Osteoblast (primary cell): ENCODE measurements around the genes TOX4 and OR10G2.

DNA sequence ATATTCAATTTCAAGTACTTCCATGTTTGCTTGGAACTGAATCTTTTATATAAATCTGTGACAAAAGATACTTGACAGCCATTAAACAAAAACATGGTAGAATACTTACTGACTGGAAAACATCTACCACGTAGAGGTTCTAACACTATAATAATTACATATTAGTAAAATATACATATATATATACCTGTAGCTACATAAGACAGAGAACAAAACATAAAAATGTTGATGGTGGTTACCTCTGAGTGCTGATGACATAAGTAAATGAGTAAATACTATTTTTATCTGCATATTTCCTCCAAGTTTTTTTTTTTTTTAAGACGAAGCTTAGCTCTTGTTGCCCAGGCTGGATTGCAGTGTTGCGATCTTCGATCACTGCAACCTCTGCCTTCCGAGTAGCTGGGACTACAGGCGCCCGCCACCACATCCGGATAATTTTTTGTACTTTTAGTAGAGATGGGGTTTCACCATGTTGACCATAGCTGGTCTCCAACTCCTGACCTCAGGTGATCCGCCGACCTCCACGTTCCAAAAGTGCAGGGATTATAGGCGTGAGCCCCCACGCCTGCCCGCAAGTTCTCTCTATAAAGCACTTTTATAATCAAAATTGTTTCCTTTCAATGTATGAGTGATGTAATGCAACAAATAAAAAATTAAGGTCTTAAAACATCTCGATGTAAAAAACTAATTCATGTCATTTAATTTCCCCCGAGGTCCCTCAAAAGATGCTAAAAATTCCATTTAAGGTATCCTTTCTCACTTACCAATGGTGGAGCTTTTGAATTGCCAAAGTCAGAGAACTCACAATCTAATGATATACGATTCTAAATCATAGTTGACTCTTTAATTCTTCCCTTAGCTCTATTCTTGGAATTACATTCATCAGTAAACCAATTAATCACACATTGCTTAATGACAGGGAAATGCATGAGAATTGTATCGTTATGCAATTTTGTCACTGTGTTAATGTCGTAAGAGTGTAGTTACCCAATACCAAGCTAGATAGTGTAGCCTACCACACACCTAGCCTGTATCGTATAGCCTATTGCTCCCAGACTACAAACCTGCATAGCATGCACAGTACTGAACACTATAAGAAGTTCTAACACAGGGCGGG, 25.2 kb downstream of the HNRNPC start:
- CAGE, long polyA plus RNA: no peak
- RRBS: no CpG with 5 or more reads among the region's 21 CpGs

- CAGE, long polyA plus RNA: no peak
- RRBS: no CpG with 5 or more reads among the region's 8 CpGs
Observed at GRCh38 chr14:21249475-21250184, 19.6 kb downstream of the HNRNPC start.

DNA sequence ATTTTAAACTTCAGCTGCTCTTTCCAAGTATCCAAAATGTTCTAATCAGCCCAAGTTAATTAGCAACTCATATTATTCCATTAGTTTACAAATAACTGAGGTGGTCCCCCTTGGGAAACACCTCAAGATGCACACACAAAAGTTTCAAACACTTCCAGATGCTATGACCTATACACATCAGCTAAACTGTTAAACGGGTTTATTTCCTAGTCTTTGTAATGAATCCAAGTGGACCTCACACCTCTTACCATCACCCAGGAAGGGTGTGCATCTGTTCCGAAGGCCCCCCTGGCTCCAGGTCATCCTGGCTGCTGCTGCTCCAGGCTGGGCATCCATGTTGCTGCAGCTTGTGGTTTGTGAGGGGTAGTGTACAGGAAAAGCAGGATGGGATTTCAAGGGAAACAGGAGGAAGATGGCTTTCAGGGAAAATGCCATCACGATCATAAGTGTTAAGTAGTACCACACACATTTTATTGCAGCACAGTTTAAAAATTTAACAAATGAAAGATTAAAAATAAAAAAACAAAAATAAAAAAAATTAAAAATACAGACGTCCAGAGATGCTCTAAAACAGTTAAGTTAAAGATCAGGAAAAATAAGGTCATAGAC, 6.8 kb downstream of the HNRNPC start:
- CAGE, long polyA plus RNA: no peak
- RRBS: no CpG with 5 or more reads among the region's 4 CpGs

DNA sequence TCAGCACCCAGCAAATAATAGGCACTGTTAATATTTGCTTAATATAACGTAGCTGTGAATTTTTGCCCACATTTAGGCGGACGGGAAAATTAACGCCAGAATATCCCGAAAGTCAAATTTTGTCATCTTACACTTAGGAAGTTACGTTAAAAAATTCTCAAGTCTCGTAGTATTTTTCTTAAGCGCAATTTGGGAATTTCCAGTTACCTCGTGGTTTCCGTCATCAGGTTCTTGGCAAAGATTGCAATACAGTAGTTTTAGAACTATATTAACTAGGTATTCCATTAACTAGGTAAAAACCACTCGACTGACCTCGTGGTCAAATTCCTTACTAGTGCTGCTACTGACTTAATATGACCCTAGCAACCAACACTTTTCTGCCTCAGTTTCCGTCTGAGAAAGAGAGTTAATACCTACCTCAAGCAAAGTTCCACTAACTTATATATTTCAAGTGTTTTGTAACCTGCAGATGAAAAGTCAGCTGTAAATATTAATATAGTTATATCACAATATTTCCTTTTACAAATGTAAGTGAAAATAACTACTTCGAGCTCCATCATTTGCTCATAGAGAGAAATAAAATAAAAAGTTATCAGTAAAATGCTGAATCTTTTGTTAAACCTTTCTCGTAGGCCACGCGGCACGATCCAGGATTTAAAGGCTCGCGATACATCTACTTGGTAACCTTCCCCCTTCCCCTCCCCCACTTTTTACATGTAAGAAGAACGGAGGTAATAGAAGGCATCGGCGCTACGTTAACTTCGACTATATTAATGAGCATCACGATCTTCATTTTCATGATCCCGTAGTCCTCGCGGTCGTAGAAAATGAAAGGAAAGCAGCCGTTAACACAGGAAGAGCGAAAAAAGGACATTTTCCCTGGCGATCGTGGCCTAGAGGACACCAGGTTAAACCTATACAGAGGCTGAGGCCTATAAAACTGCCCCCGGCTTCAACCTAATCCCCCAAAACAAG, 749 bp downstream of the HNRNPC start:
- CAGE, long polyA plus RNA: no peak
- RRBS: no CpG with 5 or more reads among the region's 35 CpGs

- CAGE, long polyA plus RNA: no peak
- RRBS: no CpG with 5 or more reads among the region's 16 CpGs
Observed at GRCh38 chr14:21308889-21309533, 29.1 kb downstream of the RPGRIP1 start.

DNA sequence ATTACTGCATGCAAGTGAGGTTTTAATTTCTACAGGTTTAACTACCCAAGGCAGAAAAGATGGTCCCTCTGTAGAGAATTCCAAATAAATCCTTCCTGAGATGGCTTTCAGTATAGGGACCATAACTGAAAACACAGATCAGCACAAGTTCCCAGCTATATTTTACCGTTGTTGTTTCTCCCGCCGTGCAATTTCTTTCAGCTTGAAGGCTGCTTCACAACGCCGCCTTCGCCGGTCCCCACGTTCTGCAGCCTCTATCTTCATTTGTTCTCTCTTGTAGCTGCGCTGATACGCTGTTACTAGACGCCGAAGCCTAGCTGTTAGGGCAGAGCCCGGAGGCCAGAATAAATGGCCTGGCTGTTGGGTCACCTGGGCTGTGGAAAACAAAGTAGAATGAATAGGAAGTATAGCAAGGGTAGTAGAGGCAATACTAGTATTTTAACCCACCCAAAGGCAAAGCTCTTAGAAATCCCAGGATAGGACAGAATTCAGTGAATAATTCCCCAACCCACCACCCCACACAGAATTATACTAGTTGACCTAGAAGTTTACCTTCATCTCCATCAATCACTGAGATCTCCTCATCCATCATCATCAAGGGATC, 11.0 kb upstream of the SUPT16H start:
- CAGE, long polyA plus RNA: no peak
- RRBS: 93% methylated on average over 5 of the region's 13 CpGs

GRCh38 chr14:21454870-21455214, 1.1 kb downstream of the CHD8 start:
- CAGE, long polyA plus RNA: no peak
- RRBS: no CpG with 5 or more reads among the region's 10 CpGs

GRCh38 chr14:21477140-21478022, at the start of gene TOX4:
TOX4 (plus strand) TSS chr14:21477195.
- CAGE, long polyA plus RNA: no peak
- RRBS: no CpG with 5 or more reads among the region's 43 CpGs

GRCh38 chr14:21500330-21501009, 10.7 kb downstream of the METTL3 start:
- CAGE, long polyA plus RNA: no peak
- RRBS: no CpG with 5 or more reads among the region's 12 CpGs

DNA sequence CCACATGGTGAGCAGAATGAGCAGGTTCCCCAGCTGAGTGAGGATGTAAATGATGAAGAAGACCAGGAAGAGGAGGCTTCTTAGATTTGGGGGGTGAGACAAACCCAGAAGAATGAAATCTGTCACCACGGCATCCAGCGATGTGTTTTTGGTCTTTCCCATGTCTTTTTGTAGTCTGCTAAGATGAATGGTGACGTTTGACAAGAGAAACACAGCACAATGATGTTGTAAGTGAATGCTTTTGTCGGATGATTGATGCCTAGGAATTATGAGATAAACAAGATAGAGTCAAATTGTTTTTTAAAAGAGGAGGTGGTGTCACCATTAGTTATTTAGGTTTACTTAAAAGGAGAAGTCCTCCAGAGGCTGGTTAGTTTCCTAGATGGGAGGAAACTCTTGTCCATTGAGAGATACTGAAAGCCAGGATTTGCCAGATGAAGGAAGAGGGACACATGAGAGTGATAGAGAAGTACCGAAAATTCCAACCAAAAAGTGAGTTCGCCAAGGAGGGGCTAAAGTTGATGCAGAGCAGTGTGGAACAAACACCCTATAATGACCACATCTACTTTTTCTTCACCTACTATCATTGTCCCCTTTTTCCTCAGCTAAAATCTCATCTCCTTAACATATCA, at the start of gene OR10G2:
TSS of gene OR10G2 (minus strand) at position 260 of the 632 bp plus-strand sequence.
- CAGE, long polyA plus RNA: no peak
- RRBS: no CpG with 5 or more reads among the region's 6 CpGs

- CAGE, long polyA plus RNA: no peak
- RRBS: no CpG with 5 or more reads among the region's 2 CpGs
Observed at GRCh38 chr14:21712013-21712580, 38.5 kb upstream of the OR4E1 start.

GRCh38 chr14:21860945-21861612, 187.5 kb upstream of the OR4E1 start:
- CAGE, long polyA plus RNA: no peak
- RRBS: no CpG with 5 or more reads among the region's 5 CpGs

GRCh38 chr14:22305507-22306322, 283.3 kb downstream of the DAD1 start:
- CAGE, long polyA plus RNA: no peak
- RRBS: no CpG with 5 or more reads among the region's 6 CpGs

DNA sequence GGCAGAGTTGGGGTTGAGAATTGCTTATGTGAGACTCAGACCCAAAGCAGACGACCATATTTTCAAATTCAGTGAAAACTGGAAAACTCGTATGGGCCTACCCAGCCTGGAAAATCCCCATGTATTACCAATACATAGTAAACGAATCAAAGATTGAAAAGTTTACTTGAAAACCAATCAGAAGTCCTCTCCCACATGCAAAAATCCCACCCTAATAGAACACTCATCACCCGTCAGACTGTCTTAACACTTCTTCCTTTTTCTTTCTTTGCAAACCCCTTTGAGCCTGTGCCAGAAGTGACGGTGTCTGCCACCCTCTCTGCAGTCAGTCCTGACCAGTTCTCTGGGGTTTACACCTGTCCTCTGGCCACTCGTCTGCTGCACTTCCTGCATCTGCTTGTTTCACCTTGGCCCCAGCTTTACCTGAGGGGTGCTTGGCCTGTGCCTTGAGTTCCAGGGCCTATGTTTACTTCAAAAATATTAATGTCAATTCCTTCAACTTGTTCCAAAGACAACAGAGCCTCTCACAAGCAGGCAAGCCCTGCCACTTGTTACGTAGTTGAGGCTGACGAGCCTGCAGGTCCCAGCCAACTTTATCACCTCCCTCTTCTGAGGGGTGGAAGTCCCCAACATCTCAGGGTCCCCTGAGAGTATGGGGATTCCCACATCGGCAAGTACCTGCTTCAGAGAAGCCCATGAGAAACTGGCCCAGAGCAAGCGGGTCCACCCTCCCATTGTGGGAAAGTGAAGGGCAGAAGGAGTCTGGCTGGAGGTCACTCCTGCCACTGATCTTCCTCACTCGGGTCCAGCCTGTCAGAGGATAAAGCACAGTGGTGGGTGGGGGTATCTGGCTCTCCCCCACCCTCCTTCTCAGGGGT, 205.5 kb downstream of the DAD1 start:
- CAGE, long polyA plus RNA: no peak
- RRBS: no CpG with 5 or more reads among the region's 11 CpGs

GRCh38 chr14:22477705-22478152, 111.3 kb downstream of the DAD1 start:
- CAGE, long polyA plus RNA: no peak
- RRBS: no CpG with 5 or more reads among the region's 4 CpGs

DNA sequence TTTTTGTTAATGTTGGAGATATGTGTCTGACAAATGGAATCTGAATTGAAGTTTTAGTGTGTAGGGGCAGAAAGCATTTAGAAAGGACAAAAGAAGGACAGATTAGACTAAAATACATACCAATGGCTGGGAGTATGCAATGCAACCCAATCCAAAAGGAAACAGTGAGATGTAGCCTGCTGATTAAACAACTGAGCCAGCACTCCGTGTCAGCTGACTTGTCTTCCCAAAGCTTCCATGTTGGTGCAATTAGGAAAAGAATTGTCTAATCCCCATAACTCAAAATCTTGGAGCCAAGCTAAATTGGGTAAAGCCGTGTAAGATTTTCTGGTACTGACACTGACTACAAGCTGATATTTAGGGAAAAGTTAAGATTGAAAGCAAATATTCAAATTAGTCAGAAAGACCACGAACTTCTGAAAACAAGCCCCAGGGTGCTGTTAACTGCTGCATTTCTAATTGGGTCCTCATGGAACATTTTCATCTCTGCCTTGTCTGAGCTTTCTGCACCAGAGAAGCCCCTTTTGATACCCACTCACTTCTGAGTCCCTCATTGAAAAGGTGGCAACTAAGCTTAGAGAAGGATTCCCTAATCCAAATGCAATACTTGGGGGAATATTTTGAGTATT, 109.1 kb downstream of the DAD1 start:
- CAGE, long polyA plus RNA: no peak
- RRBS: no CpG with 5 or more reads among the region's 3 CpGs

DNA sequence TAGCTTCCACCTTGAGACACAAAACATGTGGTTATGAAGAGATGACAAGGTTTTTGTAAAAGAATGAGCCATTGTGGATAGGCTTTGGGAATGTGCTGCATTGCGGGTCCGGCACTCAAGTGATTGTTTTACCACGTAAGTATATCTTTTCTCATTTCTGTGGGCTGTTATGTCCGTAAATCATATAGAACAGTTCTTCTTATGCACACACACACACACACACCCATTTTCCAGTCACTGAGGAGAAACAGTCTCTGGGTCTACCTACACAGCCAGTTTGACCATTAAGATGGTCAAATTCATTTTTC, 82.5 kb downstream of the DAD1 start:
- CAGE, long polyA plus RNA: no peak
- RRBS: no CpG with 5 or more reads among the region's 4 CpGs

GRCh38 chr14:22507169-22507904, 81.7 kb downstream of the DAD1 start:
- CAGE, long polyA plus RNA: no peak
- RRBS: no CpG with 5 or more reads among the region's 7 CpGs

- CAGE, long polyA plus RNA: no peak
- RRBS: 86% methylated on average over 4 of the region's 25 CpGs
Observed at GRCh38 chr14:22558211-22558907, 30.7 kb downstream of the DAD1 start.

- CAGE, long polyA plus RNA: no peak
- RRBS: no CpG with 5 or more reads among the region's 7 CpGs
Observed at GRCh38 chr14:22563738-22564427, 25.1 kb downstream of the DAD1 start.